ENCODE results near the genes GP5 and LSG1.

DNA sequence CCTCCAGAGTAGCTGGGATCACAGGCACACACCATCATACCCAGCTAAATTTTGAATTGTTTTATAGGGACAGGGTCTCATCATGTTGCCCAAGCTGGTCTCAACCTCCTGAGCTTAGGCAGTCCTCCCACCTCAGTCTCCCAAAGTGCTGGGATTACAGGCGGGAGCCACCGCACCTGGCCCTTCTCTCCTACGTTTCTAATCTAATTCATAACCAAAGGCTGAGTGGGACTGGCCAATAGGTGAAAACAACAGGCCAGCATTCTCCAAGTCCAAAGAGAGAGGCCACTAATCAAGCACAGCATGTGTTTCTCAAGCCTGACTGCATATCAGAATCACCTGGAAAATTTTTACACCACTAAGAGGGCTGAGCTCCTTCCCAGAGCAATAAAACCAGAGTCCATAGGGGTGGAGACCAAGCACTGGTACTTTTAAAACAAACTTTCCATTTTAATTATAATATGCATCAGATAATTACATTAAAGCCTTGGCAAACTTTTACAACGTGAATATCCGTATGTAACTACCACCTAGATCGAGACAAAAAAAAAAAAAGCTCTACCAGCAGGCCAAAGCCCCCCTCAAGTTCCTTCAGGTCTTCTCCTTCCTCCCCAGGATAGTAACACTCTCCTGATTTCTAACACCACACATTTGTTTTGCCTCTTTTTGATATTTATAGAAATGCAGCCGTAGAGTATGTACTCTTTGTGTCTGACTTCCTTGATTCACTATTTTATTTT, 254.4 kb downstream of the OPA1 start:
- PRO-cap, result unidirectional peak, minus-strand start at position 200 of the sequence; unidirectional peak, minus-strand start at position 277 of the sequence; unidirectional peak, minus-strand start at position 324 of the sequence

DNA sequence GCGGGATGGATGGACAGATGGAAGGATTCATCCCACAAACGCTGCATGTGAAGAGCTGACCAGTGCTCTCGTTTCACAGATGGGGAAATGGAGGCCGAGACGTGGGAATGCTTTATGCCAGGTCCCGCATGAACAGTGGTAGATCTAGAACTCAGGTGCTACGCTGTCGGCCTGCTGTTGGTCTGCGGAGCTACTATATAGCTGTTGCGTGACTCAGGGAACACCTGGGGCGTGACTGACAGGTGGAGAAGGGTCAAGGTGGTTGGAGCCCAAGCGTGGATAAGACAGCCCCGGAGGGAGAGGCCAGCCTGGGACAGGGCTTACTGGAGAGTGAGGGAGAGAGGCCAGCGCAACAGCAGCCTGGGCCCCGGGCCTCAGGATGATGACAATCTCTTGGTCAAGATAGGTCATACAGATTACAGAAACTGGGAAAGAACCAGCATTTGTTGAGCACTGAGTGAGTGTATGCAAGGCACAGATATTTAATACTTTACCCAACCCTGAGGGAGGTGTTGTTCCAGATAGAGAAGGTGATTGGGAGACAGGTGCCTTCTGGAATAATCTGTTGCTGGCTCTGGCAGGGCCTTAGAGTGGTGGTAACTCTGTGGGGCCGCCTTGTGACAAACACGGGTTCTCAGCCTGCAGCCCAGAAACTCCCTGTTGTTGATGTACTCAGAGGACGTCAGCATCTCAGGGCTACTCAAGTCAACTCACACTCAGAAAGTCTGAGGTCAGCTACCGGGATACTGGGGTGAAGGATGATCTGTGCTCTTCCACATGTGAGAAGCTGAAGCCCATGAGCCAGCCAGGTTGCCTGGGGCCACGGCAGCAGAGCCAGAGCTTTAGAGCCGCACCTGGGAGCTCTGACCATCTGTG, 265.5 kb upstream of the HES1 start:
- PRO-cap, result no peak

- PRO-cap, result no peak
Measured at GRCh38 chr3:193980449-193980950, 155.4 kb upstream of the HES1 start.

GRCh38 chr3:194203873-194205106, 68.3 kb downstream of the HES1 start:
- PRO-cap, result no peak

DNA sequence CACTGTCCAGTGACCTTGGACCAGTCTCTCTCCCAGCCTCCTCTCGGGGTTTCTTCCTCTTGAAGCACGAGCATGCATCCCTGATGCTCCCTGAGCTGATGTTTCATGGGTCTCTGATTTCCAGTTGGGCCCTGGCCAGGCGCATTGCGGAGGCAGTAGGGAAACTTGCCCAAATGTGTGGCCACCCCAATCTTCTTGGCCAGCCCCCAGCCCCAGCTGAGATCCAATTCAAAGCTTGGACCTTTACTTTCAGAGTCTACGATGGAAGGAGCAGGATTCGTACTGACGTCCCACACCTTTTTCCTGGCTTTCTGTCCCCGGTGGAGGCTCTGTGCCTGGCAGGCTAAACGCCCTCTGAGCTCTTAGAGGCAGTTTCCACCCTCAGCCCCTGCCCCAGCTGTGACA, 37.5 kb downstream of the CPN2 start:
- PRO-cap, result no peak

DNA sequence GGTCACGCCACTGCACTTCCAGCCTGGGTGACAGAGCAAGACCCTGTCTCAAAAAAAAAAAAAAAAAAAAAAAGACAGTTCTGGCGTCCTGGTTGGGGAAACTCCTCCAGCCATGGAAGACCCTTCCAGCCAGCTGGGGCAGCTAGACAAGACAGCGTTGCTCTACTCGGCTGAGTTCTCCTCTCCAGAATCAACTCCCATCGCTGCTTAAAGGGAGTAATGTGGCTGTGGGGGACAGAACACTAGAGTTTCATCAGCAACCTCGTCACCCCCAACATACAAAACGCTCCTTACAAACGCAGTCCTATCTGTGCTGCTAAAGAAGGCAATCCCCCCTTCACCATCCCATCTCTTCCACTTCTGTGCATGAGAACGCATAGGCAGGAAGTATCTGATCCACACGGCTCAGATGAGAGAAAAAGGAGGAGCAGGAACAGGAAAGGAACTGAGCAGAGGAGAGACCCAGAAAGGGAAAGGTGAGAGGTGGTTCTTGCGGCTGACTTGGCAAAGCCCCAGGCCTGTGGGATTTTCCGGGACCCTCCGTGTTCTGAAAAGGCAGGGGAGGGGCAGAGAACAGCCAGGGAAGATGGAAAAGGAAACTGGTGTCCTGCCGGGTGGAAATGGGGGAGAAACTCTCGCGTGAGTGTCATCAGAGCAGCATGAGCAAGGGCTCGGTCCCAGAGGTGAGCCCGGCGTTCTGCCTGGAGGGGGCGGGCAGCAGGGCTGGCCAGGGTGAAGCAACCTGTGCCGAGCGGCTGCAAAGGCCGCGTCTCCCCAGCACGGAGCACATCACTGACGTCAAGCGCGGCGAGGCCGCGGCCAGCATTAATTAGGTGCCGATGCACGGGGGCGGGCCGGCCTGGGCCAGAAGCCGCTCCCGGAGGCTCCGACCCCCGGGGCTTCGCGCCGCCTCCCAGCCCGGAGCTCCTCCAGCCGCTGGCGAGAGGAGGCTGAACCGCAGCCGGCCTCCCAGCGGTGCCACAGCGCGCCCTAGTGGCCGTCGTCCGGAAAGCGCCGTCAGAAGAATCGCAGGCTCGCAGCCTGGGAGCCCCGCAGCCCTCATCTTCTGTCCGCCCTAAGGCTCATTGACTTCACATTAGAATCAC, 35.9 kb downstream of the CPN2 start:
- PRO-cap, result unidirectional peak, plus-strand start at position 408 of the sequence; unidirectional peak, minus-strand start at position 794 of the sequence

GRCh38 chr3:194375507-194375972, 6.0 kb upstream of the LRRC15 start:
- PRO-cap, result no peak

- PRO-cap, result no peak
Measured at GRCh38 chr3:194395992-194396681, 2.9 kb downstream of the GP5 start.

DNA sequence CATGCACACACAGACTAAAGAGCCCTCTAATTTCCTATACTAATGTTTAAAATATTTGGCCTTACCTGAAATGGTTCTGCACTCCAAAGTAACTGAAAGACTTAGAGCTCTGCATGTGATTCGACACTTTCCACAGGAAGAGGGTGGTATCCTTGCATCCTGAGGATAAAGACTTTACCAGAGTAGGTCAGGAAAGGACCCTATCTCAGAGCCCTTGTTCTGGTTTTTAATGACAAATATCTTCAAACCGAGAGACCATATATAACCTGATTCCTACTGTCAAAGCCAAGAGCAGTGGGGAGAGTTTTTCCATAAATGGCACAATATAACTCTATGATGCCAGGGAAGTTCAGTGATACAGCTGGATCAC, at the start of gene GP5:
Gene GP5 (minus strand): TSS at position 94 of the 370 bp plus-strand sequence.
- PRO-cap, result no peak

GRCh38 chr3:194452454-194453319, 34.1 kb downstream of the ATP13A3 start:
- PRO-cap, result no peak

- PRO-cap, result bidirectional peak, plus-strand start at chr3:194487159, minus-strand start at chr3:194487016
Measured at GRCh38 chr3:194487086-194487320, 201 bp upstream of the ATP13A3 start.

GRCh38 chr3:194657352-194657939, 14.5 kb downstream of the LSG1 start:
- PRO-cap, result unidirectional peak, plus-strand start at chr3:194657657

DNA sequence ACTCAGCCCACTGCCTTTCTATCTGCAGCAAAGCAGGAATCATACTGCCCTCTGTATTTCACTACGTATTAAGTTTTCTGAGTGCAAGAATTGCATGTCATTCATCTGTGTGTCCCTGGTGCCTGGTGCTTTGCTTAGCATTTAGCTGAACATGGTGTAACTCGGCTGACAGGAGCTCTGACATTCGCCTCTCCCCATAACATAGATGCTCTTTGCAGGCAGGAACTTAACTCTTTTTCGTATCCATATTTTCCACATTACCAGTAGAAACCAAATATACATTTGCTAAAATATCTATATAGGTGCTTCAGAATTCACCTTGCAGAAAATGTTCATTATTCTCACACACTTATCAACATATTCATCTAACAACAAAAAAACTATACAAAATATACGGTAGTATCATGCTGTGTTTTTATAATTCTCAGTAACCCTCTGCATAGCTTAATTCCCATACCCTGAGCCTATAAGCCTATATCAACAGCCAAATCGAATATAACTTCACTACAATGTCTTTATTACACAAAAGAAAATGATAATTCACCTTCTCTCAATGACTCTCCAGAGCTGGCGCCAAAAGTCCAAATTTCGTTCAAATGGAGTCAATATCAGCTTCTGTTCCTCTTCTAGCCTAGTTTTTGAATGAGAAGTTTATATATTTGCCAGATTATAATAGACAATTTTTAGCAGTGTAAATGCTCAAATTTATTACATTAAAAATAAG, 6.8 kb downstream of the LSG1 start:
- PRO-cap, result no peak

- PRO-cap, result unidirectional peak, minus-strand start at chr3:194672191; bidirectional peak, plus-strand start at chr3:194672581, minus-strand start at chr3:194672478
Measured at GRCh38 chr3:194671595-194672811, at the start of gene LSG1. LSG1 (minus strand) TSS chr3:194672191.

DNA sequence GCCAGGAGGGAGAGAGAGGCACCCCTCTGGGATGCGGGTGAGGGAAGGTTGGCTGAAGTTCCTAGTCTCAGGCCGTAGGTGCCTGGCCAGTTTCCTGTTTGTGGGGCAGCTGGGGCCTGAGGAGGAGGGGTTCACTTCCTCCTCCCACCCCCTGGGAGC, 2.5 kb downstream of the FAM43A start:
- PRO-cap, result unidirectional peak, minus-strand start at position 74 of the sequence

GRCh38 chr3:194773201-194773679, 87.6 kb downstream of the FAM43A start:
- PRO-cap, result unidirectional peak, minus-strand start at chr3:194773305

DNA sequence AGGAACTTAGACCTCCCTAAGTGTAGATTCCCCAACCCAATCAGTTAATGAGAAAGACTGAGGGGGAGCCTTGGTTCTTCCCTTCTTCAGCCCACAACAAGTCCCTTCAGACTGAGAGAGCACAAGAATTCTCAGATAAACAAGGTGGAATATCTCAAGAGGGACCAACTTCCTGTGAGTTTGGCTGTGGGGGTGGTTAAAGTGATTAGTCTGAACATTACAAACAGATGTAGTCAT, 242.4 kb downstream of the FAM43A start:
- PRO-cap, result no peak

- PRO-cap, result no peak
Measured at GRCh38 chr3:195069385-195069827, 201.6 kb downstream of the XXYLT1 start.

DNA sequence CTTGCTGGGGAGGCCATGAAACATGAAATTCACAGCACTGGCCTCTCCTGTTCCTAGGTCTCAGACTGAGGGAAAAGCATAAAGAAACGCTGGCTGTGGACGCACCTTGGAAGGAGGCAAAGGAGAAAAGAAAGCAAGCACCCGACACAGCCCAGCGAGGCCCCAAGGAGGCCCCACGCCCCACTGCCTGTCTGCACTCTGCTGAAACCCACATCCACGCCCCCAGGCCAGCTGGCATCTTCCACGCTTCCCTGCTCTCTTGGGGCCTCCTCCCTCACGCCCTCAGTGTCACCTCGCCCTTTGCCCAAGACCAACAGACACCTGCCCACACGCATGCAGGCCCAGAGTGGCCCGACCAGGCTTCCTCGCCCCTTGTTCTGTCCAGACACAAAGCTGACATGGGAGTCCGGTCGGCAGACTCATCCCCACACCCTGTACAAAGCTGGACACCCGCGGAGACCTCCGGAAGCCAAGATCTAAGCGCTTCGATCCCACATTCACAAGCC, 176.8 kb downstream of the XXYLT1 start:
- PRO-cap, result no peak

- PRO-cap, result no peak
Measured at GRCh38 chr3:195209451-195210671, 61.1 kb downstream of the XXYLT1 start.

Data from left colon (tissue), 1 donor.